Transverse colon (tissue), 4 donors: ENCODE data around the genes MTARC1 and HLX.

GRCh38 chr1:220206598-220207178 is 65.6 kb downstream of the RAB3GAP2 start:
- PRO-cap = no peak
- RAMPAGE, long total RNA, 4 experiments = start-site peak on the minus strand in 2 of 4 experiments, at chr1:220206671-220206960 at its widest, 6 to 8 reads per replicate

DNA sequence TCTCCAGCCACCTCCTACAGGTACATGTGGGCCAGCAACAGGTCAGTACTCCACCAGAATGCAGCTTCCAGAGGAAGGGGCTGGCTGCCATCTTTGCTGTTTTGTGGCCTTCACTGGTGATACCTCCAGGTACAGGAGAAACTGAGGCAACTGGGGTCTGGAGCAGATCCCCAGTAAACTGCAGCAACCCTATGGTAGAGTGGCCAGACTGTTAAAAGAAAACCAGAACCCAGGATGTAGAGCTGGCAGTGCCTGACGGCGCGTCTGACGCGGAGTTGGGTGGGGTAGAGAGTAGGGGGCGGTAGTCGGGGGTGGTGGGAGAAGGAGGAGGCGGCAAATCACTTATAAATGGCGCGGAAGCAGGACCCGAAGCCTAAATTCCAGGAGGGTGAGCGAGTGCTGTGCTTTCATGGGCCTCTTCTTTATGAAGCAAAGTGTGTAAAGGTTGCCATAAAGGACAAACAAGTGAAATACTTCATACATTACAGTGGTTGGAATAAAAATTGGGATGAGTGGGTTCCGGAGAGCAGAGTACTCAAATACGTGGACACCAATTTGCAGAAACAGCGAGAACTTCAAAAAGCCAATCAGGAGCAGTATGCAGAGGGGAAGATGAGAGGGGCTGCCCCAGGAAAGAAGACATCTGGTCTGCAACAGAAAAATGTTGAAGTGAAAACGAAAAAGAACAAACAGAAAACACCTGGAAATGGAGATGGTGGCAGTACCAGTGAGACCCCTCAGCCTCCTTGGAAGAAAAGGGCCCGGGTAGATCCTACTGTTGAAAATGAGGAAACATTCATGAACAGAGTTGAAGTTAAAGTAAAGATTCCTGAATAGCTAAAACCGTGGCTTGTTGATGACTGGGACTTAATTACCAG is 18.8 kb downstream of the RAB3GAP2 start:
- PRO-cap = no peak
- RAMPAGE, long total RNA, 4 experiments = start-site peak on the plus strand in 3 of 4 experiments, centred at positions 235 to 575 of the sequence, 5 to 10 reads per replicate

DNA sequence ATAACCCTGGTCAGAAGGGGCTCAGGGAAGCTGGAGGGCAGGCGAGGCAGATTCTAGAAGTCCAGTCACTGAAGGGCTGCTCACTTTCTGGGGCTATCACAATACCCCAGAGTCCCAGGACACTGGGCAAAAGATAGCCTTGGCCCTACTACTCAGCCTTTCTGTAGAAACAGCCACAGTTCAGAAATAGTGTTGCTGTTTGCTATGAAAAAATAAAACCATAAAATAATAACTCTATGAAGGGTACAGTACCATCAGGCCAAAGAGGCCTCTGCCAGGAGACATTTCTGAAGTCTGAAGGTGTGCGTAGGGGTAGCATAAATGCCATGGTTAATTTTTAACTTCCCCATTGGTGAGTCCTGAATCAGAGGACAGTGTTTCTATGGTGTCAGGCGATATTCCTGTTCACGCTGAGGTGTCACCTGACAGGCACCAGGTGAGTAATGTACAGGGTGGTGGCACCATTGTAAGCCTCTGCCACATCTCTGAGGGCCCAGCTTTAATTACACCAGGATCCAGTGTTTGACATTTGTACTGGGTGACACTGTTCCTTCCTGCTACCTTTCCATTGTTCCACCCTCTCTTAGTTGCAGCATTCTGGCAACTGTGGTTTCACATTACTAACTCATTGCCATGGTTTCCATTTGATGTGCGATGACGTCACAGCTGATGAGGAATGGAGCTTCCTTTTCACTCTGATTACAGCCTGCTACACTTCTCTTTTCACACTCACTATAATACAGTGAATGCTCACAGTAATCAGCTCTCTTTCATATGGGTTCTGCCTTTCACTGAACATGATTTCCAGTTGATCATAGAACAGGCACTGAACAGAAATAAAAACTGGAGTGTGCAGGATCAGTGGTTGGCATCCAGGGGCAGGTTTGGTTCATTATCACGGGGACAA is 40.7 kb upstream of the MARK1 start:
- PRO-cap = no peak
- RAMPAGE, long total RNA, 4 experiments = no peak in any of the 4 experiments

DNA sequence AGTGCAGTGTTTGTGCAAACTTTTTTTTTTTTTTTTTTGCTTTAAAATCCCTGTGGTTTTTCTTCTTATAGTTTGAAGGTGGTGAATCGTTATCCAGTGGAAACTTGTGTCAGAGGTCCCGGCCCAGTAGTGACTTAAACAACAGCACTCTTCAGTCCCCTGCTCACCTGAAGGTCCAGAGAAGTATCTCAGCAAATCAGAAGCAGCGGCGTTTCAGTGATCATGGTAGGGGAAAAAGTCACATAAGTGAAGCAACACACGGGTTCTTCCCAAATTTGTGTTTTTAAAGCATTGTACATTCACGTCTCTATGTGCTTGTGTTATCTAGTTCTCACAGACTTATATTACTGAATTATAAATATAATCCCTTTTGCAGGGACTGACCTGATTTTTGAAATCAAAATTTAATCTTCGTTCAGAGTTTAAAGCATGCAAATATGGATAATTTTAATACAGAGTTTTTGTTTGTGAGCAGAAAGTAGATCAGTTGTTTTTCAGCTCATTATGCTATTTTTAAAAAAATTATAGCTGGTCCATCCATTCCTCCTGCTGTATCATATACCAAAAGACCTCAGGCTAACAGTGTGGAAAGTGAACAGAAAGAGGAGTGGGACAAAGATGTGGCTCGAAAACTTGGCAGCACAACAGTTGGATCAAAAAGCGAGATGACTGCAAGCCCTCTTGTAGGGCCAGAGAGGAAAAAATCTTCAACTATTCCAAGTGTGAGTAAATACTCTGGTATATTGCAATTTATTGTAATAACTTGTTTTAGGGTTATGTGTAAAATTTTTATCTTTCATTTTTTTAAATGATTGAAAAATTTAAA is 54.6 kb upstream of the C1orf115 start:
- PRO-cap = no peak
- RAMPAGE, long total RNA, 4 experiments = no peak in any of the 4 experiments

DNA sequence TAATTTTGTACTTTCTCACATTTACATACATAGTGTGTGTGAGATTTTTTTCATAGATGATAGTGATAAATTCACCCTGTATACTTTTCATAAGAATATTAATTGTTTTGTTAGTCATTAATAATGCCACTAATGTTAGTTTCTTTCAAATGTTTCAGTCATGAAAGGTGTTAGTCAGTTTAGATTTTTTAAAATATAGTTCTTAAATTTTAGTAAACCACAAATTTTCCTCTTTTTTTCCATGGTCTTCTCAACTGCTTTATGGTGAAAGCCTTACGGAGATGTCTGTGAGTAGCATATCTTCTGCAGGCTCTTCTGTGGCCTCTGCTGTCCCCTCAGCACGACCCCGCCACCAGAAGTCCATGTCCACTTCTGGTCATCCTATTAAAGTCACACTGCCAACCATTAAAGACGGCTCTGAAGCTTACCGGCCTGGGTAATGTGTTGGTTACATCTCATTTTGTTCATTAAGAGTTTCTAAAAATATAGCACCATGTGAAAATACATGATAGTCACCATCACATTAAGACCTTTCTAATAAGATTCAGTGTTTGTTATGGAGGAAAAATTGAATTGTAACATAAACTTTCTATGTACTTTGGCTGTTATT is 38.3 kb upstream of the C1orf115 start:
- PRO-cap = no peak
- RAMPAGE, long total RNA, 4 experiments = no peak in any of the 4 experiments

DNA sequence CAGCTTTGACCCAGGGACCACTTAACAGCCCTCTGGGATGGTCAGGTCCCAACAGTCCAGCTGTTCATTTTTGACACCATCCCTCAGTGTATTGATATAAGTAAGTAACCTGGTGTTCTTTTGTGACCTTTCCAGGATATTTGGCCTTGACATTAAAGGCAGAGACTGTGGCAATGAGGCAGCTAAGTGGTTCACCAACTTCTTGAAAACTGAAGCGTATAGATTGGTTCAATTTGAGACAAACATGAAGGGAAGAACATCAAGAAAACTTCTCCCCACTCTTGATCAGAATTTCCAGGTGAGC is 13.4 kb downstream of the MTARC2 start:
- PRO-cap = no peak
- RAMPAGE, long total RNA, 4 experiments = no peak in any of the 4 experiments

- PRO-cap = no peak
- RAMPAGE, long total RNA, 4 experiments = no peak in any of the 4 experiments
Observed at GRCh38 chr1:220762017-220762410, 13.9 kb downstream of the MTARC2 start.

DNA sequence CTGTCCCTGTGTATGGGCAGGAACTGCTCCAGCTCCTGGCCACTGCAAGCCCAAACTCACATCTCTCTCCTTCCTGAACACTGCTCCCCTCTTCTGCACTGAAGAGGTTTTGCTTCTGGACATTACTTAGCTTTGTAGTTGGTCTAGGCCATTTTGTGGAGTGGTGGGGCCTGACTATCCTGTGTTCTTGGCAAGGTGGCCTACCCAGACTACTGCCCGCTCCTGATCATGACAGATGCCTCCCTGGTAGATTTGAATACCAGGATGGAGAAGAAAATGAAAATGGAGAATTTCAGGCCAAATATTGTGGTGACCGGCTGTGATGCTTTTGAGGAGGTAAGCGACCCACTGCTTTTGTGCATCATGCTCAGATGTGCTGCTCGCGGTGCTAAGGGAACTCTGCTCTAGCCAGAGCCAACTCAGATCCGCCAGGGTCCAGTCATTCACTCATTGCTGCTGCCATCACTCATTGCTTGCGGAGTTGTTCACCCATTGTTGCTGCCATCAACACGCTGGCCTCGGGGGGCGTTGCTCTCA is 14.7 kb downstream of the MTARC2 start:
- PRO-cap = no peak
- RAMPAGE, long total RNA, 4 experiments = start-site peak on the plus strand in 2 of 4 experiments, centred at positions 264 to 270 of the sequence, 10 to 17 reads per replicate

GRCh38 chr1:220786641-220787258 is at the start of gene MTARC1:
Gene MTARC1 (plus strand): TSS chr1:220786913.
- PRO-cap = bidirectional peak, plus-strand start at chr1:220786925, minus-strand start at chr1:220786728; bidirectional peak, plus-strand start at chr1:220787152, minus-strand start at chr1:220787149
- RAMPAGE, long total RNA, 4 experiments = no peak in any of the 4 experiments

DNA sequence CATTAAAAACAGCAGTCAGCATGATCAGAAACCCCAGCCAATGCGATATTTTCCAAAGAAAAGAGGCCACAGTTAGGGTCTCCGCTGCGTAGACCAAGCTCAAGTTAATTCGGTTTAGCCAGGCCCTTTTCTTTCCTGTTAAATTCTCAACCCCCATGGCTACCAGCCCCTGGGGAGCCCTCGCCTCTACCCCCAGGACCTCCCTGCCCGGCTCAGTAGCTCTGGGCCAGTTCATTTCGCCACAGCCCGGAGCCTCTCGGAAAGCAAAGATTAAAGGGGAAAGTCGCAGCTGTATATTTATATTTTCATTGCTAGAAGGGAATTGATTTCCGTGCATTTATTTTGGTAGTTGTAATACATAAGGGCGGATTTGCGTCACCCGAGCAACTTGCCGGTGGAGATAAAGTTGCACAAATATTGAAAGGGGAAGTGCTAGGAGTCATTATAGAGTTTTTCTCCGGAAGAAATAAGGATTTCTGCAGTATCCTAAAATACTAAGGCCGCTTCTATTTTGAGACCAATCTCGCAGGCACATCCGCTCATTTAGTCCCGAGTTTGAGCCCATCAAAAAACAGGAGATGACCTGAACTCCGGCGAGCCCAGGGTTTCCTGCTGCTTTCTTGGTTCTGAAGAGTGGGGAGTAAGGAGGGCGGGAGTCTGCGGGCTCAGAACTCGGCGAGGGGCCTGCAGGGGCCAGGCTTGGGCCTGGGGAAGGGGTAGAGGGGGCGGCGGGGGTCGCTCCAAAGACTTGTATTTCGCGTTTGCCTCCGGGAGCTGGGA is 2.7 kb upstream of the HLX start:
- PRO-cap = bidirectional peak, plus-strand start at position 574 of the sequence, minus-strand start at position 272 of the sequence; unidirectional peak, plus-strand start at position 668 of the sequence
- RAMPAGE, long total RNA, 4 experiments = no peak in any of the 4 experiments

- PRO-cap = bidirectional peak, plus-strand start at chr1:220879401, minus-strand start at chr1:220879201; bidirectional peak, plus-strand start at chr1:220879725, minus-strand start at chr1:220879600; bidirectional peak, plus-strand start at chr1:220880125, minus-strand start at chr1:220879974
- RAMPAGE, long total RNA, 4 experiments = start-site peak on the plus strand in 1 of 4 experiments, at chr1:220879693-220880114 at its widest, 9 to 10 reads per replicate
Observed at GRCh38 chr1:220879270-220880416, at the start of gene HLX. Gene HLX (plus strand): TSS chr1:220879443.

- PRO-cap = no peak
- RAMPAGE, long total RNA, 4 experiments = no peak in any of the 4 experiments
Observed at GRCh38 chr1:221098876-221099551, 219.8 kb downstream of the HLX start.

- PRO-cap = no peak
- RAMPAGE, long total RNA, 4 experiments = no peak in any of the 4 experiments
Observed at GRCh38 chr1:221563030-221563949, 178.6 kb downstream of the DUSP10 start.

GRCh38 chr1:221707937-221708584 is 33.8 kb downstream of the DUSP10 start:
- PRO-cap = unidirectional peak, minus-strand start at chr1:221708322
- RAMPAGE, long total RNA, 4 experiments = no peak in any of the 4 experiments

- PRO-cap = no peak
- RAMPAGE, long total RNA, 4 experiments = no peak in any of the 4 experiments
Observed at GRCh38 chr1:221728045-221728593, 13.8 kb downstream of the DUSP10 start.

- PRO-cap = bidirectional peak, plus-strand start at chr1:221742344, minus-strand start at chr1:221742089; unidirectional peak, plus-strand start at chr1:221742428
- RAMPAGE, long total RNA, 4 experiments = start-site peak on the plus strand in 1 of 4 experiments, at chr1:221742387-221742433 at its widest, 6 reads per replicate
Observed at GRCh38 chr1:221742190-221742577, 295 bp upstream of the DUSP10 start.

DNA sequence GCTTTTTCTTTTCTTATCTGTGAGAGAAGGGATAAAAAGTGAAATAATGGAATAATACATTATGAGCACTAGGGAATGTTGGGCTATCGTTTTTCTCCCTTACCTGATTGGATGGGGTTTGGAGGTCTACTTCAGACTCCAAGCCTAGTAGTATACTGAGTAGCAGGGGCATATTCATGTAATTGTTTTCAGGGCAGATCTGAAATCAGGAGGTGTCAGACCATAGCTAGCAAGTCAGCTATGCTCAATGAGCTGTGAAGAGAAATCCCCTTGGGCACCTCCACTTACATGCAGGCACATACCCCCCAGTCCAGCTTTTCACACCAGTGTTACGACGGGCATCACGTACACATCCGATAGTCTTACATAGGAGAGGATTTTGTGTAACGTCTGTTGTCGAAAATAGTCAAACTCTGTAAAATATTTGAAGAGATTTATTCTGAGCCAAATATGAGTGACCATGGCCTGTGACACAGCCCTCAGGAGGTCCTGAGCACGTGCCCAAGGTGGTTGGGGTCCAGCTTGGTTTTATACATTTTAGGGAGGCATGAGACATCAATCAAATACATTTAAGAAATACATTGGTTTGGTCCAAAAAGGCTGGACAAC is 1.9 kb upstream of the DUSP10 start:
- PRO-cap = no peak
- RAMPAGE, long total RNA, 4 experiments = no peak in any of the 4 experiments

- PRO-cap = no peak
- RAMPAGE, long total RNA, 4 experiments = no peak in any of the 4 experiments
Observed at GRCh38 chr1:221794202-221794926, 52.5 kb upstream of the DUSP10 start.

GRCh38 chr1:221837777-221838339 is 96.0 kb upstream of the DUSP10 start:
- PRO-cap = no peak
- RAMPAGE, long total RNA, 4 experiments = no peak in any of the 4 experiments

GRCh38 chr1:221965126-221965699 is 223.3 kb upstream of the DUSP10 start:
- PRO-cap = no peak
- RAMPAGE, long total RNA, 4 experiments = no peak in any of the 4 experiments